ENCODE measurements around the gene H2AZ2.

DNA sequence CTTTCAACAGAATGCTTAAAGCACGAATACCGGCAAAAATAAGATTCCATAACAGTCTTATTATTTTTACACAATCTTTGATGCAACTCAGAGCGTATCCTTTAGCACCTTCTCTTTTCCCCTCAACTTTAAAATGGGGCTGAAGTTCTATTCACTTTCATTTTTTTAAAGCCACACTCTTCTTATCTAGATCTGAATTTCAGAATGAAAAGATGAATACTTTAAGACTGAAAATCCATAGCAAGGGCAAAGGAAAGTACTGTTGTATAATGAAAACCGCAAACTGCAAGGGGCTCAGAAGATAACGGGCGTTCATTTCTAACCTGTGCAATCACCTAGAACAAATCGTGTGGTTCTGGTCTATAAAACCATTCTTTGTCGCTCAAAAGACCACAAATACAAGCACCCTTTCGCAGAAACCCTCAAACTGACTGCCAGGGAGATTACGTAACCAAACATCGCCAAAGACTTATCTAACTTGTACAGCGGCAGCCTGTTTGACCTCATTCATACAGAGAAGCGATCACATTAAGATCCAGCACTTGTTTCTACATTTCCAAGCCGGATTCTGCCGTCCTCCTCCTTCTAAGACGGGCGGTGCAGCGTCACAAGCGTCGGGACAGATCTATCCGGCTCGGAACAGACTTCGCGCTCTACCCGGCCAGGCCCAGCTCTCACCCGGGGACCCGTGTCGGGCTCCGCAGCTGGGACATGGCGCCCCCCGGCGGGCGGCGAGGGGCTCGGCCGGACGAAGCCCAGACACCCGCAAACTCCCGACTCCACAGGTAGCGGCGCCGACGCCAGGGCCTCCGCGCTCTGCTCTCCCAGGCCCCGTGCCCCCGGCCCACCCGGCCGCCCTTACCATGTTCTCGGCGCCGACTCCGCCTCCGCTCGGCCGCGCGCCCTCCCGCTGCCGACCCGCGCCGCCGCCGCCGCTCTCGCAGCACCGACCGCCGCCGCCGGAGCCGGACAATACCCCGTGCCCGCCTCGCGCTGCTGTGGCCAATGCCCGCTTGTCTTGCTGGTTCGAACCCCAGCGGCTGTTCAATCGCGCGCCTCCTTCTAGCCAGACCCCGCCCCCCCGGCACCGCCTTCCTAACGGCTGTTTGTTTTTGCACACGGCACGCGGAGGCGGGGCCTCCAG, at the start of gene H2AZ2:
H2AZ2 (minus strand) TSS at position 981 of the 1,144 bp plus-strand sequence.
- PRO-cap = bidirectional peak, plus-strand start at position 776 of the sequence, minus-strand start at position 627 of the sequence; bidirectional peak, plus-strand start outside the sequence, minus-strand start at position 974 of the sequence
CAGE:
- cytosol, long polyA minus RNA = start-site peak on the minus strand centred at position 884 of the sequence, 8 bp wide, 55 reads; start-site peak on the minus strand centred at position 990 of the sequence, 35 bp wide, 101 reads
- cytosol, long polyA plus RNA = start-site peak on the minus strand centred at position 938 of the sequence, 117 bp wide, 1,330 and 1,517 reads in 2 replicates
- long polyA plus RNA = start-site peak on the minus strand centred at position 941 of the sequence, 122 bp wide, 2,520 and 3,438 reads in 2 replicates
- nucleus, long polyA minus RNA = start-site peak on the minus strand centred at position 950 of the sequence, 11 bp wide, 21 reads
- nucleus, long polyA plus RNA = start-site peak on the minus strand centred at position 971 of the sequence, 40 bp wide, 289 and 329 reads in 2 replicates

GRCh38 chr7:45046225-45046766, 42.5 kb downstream of the NACAD start:
- PRO-cap = no peak
CAGE:
- cytosol, long polyA minus RNA = no peak
- cytosol, long polyA plus RNA = no peak
- long polyA plus RNA = no peak
- nucleus, long polyA minus RNA = no peak
- nucleus, long polyA plus RNA = no peak

GRCh38 chr7:45064918-45065369, 23.8 kb downstream of the NACAD start:
- PRO-cap = no peak
CAGE:
- cytosol, long polyA minus RNA = no peak
- cytosol, long polyA plus RNA = no peak
- long polyA plus RNA = no peak
- nucleus, long polyA minus RNA = no peak
- nucleus, long polyA plus RNA = no peak

DNA sequence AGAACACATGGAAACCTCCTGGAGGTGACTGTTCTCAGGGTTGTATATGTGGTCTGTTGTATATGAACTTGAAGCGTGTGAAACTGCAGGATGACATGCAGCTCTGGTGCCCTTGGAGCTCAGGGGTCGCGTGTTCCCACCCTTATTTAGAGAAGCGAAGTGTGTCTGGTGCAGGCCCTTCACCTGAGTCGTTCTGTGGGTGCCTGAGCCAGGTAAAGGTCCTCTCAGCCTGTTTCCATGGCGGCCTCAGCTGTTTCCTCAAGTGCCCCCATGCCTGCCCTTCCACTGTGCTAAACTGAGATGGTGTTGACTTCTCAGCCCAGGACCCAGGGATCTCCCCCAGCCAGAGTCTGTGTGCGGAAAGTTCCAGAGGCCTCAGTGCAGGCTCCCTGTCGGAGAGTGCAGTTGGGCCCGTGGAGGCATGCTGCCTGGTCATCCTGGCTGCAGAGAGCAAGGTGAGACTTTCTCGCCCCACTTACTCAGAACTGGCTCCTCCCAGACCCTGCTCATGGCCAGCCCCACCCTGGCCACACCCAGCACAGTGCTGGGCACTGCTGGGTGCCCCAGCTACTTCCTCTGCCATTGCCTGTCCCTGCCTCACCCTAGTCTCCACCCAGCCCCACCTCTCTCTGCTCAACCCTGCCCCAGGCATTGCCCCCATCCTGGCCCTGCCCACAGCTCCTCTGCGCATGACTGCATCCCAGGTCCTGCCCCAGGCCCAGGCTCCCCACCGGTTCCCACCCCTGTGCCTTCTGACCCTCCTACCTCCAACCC, 20.5 kb downstream of the NACAD start:
- PRO-cap = no peak
CAGE:
- cytosol, long polyA minus RNA = no peak
- cytosol, long polyA plus RNA = no peak
- long polyA plus RNA = no peak
- nucleus, long polyA minus RNA = no peak
- nucleus, long polyA plus RNA = no peak

GRCh38 chr7:45160367-45161010, 2.9 kb downstream of the RAMP3 start:
- PRO-cap = no peak
CAGE:
- cytosol, long polyA minus RNA = no peak
- cytosol, long polyA plus RNA = no peak
- long polyA plus RNA = no peak
- nucleus, long polyA minus RNA = no peak
- nucleus, long polyA plus RNA = no peak

GRCh38 chr7:45763775-45764307, 109.0 kb downstream of the CCDC201 start:
- PRO-cap = no peak
CAGE:
- cytosol, long polyA minus RNA = no peak
- cytosol, long polyA plus RNA = no peak
- long polyA plus RNA = no peak
- nucleus, long polyA minus RNA = no peak
- nucleus, long polyA plus RNA = no peak

DNA sequence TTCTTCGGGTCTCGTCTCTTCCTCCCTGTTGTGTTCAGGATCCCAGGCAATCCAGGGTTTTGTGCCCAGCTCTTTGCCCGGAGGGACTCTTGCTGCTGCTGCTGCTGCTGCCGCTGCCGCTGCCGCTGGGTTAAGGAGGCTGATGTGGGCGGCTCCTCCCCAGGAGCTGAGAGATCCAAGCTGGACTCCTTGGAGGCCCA, 6.9 kb downstream of the CCDC201 start:
- PRO-cap = no peak
CAGE:
- cytosol, long polyA minus RNA = no peak
- cytosol, long polyA plus RNA = no peak
- long polyA plus RNA = no peak
- nucleus, long polyA minus RNA = no peak
- nucleus, long polyA plus RNA = no peak

GRCh38 chr7:46155317-46155817, 234.3 kb upstream of the IGFBP3 start:
- PRO-cap = no peak
CAGE:
- cytosol, long polyA minus RNA = no peak
- cytosol, long polyA plus RNA = no peak
- long polyA plus RNA = no peak
- nucleus, long polyA minus RNA = no peak
- nucleus, long polyA plus RNA = no peak

DNA sequence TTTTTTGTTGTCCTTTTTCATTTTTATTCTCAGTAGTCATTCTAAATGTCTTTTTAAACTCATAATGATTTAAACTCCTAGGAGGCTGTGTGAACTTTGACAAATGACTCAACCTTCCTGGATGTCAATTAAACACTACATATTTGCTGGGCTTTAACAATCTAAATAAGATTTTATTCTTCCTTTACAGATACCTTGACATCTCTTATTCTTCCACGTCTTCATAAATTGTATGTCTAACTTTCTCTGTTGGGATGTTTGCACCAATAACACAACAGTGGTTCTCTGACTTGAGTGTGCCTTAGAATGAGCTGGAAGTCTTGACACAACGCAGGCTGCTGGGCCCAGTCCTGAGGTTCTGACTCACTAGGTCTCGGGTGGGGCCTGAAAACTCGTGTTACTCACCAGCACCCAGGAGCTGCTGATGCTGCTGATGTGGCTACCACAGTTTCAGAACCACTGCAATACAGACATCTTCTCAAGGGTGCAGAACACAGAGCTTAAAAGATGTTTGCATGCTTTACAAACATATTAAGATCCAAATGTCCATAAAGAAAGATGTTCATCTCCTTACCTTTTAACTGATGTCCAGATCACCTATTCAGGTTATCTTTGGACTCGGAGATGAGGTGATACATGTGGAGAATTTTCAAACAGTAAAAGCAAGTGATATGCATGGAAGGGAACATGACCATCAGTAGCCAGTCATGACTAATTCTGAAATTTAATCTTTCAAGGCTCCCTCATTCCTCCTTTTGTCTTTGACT, 565.8 kb upstream of the IGFBP3 start:
- PRO-cap = no peak
CAGE:
- cytosol, long polyA minus RNA = no peak
- cytosol, long polyA plus RNA = no peak
- long polyA plus RNA = no peak
- nucleus, long polyA minus RNA = no peak
- nucleus, long polyA plus RNA = no peak

DNA sequence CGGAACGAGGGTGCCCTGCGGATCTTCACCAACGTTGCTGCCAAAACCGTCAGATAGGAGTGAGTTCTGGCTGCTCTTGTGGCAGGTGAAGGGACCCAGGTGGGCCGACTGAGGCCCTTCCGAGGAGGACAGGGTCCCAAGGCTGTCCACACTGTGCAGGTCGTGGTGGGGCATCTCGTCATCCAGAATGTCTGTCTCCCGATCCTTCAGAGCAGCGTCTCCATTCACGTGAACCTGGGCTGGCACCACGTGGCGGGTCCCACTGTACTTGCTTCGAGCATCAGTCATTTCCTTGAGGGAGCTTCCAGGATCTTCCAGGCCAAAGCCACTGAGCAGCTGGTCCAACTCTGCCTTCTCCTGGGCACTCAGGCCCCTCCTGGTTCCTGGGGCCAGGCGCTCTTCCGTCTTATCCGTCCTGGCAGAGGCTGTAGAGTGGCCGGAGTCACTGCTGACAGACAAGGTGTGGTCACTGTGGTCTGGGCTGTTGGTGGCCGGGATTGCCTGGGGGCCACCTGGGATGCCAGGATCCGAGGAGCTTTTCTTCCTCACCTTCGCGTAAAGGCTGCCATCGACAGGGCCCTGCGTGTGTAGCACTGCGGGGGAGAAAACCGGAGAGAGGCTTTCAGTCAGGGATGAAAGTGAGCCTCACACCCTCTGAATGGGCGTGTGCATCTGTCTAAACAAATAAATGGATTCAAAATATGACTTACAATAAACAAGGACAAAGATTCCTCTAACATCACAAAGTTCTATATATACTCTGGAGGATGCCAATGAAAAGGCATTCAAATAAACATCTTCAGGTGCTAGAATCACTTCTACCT, 212.7 kb downstream of the TNS3 start:
- PRO-cap = no peak
CAGE:
- cytosol, long polyA minus RNA = no peak
- cytosol, long polyA plus RNA = no peak
- long polyA plus RNA = no peak
- nucleus, long polyA minus RNA = no peak
- nucleus, long polyA plus RNA = no peak

- PRO-cap = no peak
CAGE:
- cytosol, long polyA minus RNA = no peak
- cytosol, long polyA plus RNA = no peak
- long polyA plus RNA = no peak
- nucleus, long polyA minus RNA = no peak
- nucleus, long polyA plus RNA = no peak
These were observed 189.8 kb downstream of the TNS3 start for GRCh38 chr7:47391993-47392539.

DNA sequence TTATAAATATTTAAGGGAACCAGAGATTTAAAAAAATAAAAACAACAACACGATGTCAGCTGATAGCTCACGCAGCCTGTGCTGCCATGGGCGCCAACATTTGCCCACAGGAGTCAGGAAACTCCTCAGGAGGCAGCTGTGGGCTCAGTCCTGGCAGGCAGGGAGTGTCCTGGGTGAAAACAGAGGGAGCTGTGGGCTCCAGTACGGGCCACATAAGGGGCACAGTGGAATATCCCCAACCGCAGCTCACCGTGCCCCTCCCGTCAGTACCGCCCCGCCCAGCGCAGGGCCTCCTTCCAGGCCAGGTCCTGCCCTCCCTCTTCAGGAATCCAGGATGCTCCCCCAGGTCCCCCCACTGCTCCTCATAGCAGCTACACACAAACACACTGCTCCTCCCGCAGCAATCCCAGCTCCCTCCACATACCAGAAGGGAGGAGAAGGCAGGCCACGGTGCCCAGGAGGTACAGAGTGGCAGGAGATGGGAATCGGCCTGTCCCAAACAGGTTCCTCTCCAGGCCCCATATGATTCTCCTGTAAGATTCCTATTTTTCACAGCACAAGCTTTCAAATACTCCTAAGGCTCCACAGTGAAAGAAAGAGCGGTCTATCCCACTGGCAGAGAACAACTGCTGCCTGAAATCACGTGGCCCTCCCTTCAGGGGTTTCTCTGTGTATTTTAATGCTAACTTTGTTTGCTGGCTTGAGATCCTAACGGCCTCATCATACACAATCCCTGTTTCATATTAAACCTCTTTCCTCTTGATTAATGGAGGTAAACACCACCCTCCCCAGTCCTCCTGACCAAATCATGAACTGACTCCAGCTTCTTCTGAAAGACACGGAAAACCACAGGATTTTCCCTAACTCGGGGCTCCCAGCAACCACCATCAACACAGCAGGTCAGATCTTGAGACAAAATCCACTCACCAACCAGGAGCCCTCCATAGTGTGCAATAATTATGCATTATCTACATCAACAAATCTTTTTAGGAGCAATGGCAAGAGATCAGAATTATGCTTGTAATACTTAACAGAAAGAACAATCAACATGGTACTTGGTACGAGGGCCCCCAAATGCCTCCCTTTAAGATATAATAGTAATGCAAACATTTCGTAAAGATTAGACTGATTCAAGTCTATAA, 178.7 kb downstream of the TNS3 start:
- PRO-cap = no peak
CAGE:
- cytosol, long polyA minus RNA = no peak
- cytosol, long polyA plus RNA = no peak
- long polyA plus RNA = no peak
- nucleus, long polyA minus RNA = no peak
- nucleus, long polyA plus RNA = no peak

GRCh38 chr7:47464976-47465513, 116.9 kb downstream of the TNS3 start:
- PRO-cap = no peak
CAGE:
- cytosol, long polyA minus RNA = no peak
- cytosol, long polyA plus RNA = no peak
- long polyA plus RNA = no peak
- nucleus, long polyA minus RNA = no peak
- nucleus, long polyA plus RNA = no peak

- PRO-cap = bidirectional peak, plus-strand start at chr7:47482363, minus-strand start at chr7:47482081
CAGE:
- cytosol, long polyA minus RNA = no peak
- cytosol, long polyA plus RNA = no peak
- long polyA plus RNA = no peak
- nucleus, long polyA minus RNA = no peak
- nucleus, long polyA plus RNA = no peak
These were observed 99.8 kb downstream of the TNS3 start for GRCh38 chr7:47481879-47482663.

GRCh38 chr7:47578427-47579104, 3.3 kb downstream of the TNS3 start:
- PRO-cap = no peak
CAGE:
- cytosol, long polyA minus RNA = no peak
- cytosol, long polyA plus RNA = no peak
- long polyA plus RNA = no peak
- nucleus, long polyA minus RNA = no peak
- nucleus, long polyA plus RNA = no peak

- PRO-cap = no peak
CAGE:
- cytosol, long polyA minus RNA = no peak
- cytosol, long polyA plus RNA = no peak
- long polyA plus RNA = no peak
- nucleus, long polyA minus RNA = no peak
- nucleus, long polyA plus RNA = no peak
These were observed 526 bp upstream of the TNS3 start for GRCh38 chr7:47582443-47582831.

DNA sequence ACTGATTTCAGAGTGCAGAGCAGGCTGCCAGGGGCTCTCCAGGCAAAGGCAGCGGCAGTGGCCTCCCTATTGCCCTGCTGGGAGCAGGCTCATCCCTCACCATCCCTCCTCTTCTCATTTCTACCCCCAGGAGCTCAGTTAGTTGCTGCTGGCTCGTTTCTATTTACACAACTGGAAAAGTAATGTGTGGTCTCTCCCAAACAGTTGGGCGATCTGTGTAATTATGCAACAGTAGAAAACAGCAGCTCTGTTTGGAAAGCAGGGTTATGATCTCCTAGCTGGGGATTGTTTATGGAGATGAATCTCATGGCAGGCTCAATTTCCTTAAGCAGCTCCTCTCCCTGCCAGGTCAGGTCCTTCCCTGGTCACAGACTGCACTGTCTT, 28.7 kb upstream of the TNS3 start:
- PRO-cap = no peak
CAGE:
- cytosol, long polyA minus RNA = no peak
- cytosol, long polyA plus RNA = no peak
- long polyA plus RNA = no peak
- nucleus, long polyA minus RNA = no peak
- nucleus, long polyA plus RNA = no peak

DNA sequence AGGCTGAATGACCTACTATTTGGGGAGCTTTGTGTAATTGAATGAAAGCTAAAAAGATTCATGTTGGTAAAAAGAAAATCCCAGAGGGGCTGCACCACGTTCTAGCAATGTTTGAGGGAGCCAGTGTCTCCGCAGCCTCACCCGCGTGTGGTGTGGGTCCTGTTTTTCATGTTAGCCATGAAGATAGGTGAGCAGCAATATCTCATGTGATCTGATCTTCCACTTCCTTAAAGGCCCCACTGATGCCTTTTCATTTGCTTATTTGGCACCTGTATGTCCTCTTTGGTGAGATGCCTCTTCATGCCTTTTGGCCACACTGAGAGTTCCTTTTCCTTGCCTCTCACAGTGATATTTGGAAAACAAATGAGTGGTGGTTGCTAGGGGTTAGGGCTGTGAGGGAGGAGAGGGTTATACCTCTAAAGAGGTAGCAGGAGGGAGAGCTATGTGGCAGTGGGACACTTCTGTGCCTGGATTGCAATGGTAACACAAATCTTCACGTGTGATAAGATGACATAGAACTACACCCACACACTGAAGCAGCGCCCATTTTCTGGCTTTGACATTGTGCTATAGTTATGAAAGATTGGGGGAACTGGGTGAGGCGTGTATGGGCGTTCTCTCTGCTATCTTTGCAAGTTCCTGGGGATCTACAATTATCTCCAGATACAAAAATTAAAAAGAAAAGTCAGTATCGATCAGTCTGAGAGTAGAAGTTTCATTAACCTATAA, 90.4 kb upstream of the TNS3 start:
- PRO-cap = no peak
CAGE:
- cytosol, long polyA minus RNA = no peak
- cytosol, long polyA plus RNA = no peak
- long polyA plus RNA = no peak
- nucleus, long polyA minus RNA = no peak
- nucleus, long polyA plus RNA = no peak

GRCh38 chr7:47783731-47784311, 164.4 kb downstream of the PKD1L1 start:
- PRO-cap = bidirectional peak, plus-strand start at chr7:47784222, minus-strand start at chr7:47784072
CAGE:
- cytosol, long polyA minus RNA = no peak
- cytosol, long polyA plus RNA = no peak
- long polyA plus RNA = no peak
- nucleus, long polyA minus RNA = no peak
- nucleus, long polyA plus RNA = no peak

- PRO-cap = no peak
CAGE:
- cytosol, long polyA minus RNA = no peak
- cytosol, long polyA plus RNA = no peak
- long polyA plus RNA = no peak
- nucleus, long polyA minus RNA = no peak
- nucleus, long polyA plus RNA = no peak
These were observed 7.5 kb downstream of the HUS1 start for GRCh38 chr7:47971970-47972298.

Data from endothelial cell of umbilical vein (primary cell).